Colic lymph node (tissue), 1 donor: Measurements from ENCODE around the genes GPX7, COA7 and TCEANC2.

DNA sequence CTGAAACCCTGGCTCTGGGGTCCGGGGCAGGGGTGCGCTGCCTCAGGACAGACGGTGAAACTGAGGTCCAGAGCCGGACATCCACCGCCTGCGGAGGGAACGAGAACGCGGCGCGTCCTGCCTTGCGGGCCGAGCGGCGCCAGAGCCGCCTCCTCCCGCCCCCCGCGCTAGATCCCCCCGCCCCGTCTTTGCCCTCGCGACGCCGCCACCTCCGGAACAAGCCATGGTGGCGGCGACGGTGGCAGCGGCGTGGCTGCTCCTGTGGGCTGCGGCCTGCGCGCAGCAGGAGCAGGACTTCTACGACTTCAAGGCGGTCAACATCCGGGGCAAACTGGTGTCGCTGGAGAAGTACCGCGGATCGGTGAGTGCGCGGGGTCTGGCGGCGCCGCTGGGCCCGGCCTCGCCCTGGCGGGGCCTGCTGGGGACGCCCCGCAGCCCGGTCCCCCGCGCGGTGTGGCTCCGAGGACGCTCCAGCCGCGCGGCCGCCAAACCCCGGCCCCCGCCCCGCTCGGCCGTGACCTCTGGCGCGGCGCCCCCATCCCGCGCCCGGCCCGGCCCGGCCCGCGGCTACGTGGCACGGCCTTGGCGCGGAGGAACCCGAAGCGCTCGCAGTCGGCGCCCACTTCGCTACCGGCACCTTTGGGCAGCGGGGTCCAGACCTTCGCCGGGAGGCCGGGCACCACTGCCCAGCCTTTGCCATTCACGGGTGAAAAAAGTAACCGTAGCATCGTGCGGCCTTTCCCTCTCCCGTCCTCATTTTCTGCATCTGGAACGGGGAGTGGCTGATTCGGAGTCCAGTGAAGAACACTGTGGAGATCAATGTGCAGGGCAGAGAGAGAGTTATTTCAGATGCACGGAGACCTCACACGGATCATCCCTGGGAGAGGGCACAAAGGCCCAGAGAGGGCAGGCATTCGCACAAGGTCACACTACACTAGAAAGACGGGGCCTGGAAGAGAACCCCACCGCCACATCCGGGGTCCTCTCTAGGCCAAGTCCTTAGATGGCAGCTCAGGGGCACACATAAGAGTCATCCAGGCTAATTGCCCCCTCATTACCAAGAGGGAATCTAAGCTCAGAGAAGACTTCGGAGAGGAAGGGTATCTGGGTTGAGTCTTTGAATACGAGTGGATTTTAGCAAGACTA is at the start of gene GPX7:
GPX7 (plus strand) TSS at position 185 of the 1,146 bp plus-strand sequence.
- PRO-cap, result bidirectional peak, plus-strand start at position 224 of the sequence, minus-strand start at position 333 of the sequence

GRCh38 chr1:52637478-52637961 is 4.6 kb downstream of the SHISAL2A start:
- PRO-cap, result bidirectional peak, plus-strand start at chr1:52637630, minus-strand start at chr1:52637570

DNA sequence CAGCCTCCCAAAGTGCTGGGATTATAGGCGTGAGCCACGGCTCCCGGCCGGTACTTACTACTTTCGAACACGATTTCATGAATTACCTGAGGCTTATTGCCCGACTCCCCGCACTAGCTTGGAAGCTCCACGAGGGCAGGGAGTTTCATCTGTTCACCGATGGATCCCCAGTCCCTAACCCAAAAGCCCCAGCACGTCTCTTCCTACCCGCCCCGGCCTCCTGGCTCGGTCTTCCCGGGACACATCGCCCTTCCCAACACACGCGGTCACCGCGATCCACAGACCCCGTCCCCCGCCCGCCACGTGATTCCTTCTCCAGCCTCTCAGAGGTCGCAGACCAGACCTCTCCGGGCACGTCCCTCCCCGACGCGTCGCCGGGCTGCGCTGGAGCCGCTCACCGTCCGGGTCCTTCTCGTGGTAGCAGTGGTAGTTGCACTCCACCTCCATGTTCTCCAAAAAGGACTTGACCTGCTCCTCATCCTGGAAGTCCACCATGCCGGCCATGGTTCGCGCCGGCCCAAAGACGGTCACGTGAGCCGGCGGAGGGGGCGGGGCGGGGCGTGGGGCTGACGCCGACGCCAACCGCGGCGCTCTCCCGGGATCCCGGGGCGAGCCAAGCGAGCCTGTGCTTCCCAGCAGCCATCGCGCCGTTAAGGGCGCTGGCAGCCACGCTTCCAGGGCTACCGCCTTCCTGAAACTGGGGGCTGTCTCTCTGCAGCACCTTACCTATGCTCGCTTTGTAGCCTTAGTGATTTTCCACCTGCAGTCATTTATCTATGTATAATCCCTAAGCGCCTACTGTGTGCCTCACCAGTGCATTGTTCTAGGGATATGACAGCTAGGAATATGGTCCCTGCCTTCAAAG is at the start of gene COA7:
COA7 (minus strand) TSS at position 525 of the 865 bp plus-strand sequence.
- PRO-cap, result bidirectional peak, plus-strand start at position 537 of the sequence, minus-strand start at position 504 of the sequence

DNA sequence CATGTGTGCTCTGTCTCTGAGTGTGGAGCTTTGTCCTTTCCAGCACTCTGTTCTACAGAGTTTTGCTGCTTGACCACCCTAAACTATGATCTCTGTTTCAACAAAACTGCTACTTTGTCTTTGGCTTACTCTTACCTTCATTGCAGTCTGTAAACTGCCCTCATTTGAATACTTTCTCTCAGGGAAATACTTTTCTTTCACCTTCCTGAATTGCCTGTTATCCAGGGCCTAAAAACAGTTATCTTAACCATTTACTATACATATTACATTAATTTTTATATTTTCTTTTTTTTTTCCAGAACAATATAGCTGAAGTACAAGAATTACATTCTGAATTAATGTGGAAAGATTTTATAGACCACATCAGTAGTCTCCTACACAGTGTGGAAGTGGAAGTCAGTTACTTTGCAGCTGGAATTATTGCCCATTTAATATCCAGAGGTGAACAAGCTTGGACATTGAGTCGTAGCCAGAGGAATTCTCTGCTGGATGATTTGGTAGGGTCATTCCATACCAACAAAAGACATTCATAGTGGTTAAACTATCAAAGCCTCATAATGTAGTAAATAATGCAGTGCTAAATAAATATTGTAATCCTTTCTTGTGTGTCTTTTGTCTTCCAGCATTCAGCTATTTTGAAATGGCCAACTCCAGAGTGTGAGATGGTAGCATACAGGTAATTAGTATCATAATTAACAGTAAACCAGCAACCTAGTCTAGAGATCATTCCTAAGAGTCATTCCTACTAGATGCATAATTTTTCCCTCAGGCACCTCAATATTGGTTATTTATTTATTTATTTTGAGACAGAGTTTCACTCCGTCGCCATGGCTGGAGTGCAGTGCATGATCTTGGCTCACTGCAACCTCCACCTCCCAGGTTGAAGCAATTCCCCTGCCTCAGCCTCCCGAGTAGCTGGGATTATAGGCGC is 29.1 kb upstream of the ZYG11A start:
- PRO-cap, result no peak

GRCh38 chr1:53005663-53006311 is 56.2 kb upstream of the PODN start:
- PRO-cap, result no peak

GRCh38 chr1:53047027-53047321 is 15.0 kb upstream of the PODN start:
- PRO-cap, result no peak

DNA sequence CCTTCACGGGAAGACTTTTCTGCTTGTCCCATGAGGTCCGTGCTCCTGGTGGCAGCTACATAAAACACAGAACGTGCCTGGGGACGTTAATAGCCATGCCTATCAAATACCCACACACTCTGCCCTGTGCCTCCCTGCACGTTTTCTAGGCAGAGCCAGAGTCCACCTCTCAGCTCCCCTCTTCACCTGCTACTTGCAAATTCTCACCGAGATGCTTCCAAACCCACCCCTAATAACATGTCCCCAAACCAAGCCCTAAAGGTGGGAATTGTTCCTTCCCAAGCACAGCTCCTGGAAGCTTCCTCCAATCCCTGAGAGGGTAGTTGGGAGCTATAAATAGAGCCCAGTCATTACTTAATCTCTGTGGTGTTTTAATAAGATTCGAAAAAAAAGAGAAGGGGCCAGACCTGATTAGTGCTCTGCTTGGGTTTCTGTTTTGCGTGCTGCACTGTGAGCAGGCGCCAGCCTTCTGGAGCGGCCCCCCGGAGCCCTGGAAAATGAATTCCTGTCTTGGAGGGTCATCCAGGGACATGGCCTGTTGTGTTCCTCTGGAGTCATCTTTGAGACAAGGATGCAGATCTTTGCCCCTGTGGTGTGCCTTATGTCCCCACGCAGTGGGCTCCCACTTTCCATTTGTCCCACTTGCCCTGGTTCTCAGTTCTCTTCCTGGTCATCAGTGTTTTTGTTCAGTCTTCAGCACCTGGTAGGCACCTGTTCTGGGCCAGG is 33.3 kb downstream of the SLC1A7 start:
- PRO-cap, result no peak

GRCh38 chr1:53110275-53110924 is 32.0 kb downstream of the SLC1A7 start:
- PRO-cap, result no peak

DNA sequence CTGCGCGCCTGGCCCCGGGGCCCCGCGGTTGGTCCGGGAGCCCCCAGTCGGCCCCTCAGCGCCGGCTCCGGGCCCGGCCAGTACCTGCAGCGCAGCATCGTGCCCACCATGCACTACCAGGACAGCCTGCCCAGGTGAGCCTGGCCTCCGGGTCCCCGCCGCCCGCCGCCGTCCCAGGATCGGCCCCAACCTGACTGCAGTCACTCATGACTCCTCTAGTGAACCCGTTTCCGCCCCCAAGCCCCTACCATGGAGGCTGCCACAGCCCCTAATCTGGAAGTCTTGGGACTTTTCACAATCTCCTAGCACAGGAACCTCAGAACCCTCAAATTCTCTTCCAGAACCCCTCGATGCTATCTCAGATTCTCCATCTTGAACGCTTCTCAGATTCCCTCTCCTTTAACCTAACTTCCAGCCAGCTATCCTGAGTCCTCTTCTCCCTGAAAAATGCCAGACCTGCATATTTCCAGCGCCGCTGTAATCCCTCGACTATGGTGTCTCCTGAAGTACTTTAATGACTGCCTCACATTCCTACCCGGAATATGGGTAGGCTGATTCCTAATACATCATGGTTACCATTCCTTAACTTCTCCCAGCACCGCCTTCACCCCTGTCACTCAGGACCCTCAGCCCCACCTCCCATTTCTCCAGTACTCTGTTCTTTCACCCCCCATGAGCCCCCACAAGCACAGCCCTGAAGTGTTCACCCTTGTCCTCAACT is 498 bp downstream of the CPT2 start:
- PRO-cap, result unidirectional peak, minus-strand start at position 189 of the sequence

DNA sequence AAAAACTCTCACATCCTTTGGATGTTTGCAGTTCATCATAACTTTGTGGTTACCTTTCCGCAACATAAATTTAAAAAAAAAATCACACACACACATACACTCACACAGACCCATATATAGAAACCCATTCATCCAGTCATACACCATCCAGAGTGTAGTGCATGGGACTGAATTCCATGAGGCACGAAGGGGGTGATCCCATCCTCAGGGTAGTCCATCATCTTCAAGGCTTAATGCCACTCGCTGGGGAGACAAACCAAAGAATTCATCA is 8.4 kb upstream of the MAGOH start:
- PRO-cap, result no peak

- PRO-cap, result no peak
Measured at GRCh38 chr1:53286367-53286915, 41.4 kb downstream of the LRP8 start.

- PRO-cap, result no peak
Measured at GRCh38 chr1:53324341-53325247, 3.3 kb downstream of the LRP8 start.

GRCh38 chr1:53439303-53439810 is 19.8 kb upstream of the DMRTB1 start:
- PRO-cap, result no peak

DNA sequence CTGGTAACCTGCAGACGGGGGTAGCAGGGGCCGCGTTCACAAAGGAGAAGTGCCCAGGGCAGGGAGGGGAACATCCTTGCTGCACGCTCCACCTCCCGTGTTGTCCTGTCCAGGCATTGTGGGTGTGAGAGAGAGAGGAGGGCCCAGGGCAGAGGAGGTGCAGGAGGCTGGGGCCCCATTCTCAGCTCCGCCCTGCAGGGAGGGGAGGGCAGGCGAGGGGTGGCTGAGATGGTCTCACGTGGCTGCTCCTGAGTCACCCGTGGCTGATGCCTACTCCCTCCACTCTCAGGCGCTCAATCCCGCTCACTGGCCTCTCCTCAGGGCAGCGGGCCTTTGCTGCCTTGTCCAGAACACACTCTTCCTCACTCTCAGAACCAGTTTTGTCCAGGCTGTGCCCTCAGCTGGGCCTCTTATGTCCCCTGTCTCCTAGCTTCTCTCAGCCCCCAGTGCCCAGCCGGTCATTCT is 50.1 kb downstream of the DMRTB1 start:
- PRO-cap, result no peak

DNA sequence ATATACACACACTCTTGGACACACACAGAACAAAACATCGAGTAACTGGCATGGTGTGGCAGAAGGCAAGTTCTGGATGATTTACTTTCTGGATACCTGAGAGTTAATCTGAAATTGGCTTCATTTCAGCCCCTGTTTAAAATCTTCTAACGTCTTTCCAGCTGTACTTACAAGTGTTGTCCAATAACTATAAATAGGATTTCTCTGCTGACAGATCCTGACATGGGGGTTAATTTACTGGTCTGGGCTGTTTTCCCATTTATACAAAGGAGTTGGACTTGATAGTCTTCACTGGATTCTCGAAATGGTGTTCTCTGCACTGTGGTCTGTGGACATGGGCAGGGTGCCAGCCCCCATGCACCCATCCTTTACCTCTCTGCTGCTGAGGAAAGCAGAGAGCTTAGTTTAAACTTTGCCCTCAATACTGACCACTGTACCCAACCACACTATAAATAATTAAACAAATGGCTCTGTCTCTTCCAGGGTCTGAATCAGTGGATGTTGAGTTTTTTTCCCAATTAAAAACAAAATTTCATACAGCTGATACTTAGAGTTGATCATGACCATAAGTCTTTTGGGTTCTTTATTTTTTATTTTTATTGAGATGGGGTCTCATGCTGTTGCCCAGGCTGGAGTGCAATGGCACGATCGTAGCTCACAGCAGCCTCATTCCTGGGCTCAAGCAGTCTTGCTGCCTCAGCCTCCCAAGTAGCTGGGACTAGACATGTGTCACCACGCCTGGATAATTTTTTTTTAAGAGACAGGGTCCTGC is 5.3 kb downstream of the DIO1 start:
- PRO-cap, result no peak

DNA sequence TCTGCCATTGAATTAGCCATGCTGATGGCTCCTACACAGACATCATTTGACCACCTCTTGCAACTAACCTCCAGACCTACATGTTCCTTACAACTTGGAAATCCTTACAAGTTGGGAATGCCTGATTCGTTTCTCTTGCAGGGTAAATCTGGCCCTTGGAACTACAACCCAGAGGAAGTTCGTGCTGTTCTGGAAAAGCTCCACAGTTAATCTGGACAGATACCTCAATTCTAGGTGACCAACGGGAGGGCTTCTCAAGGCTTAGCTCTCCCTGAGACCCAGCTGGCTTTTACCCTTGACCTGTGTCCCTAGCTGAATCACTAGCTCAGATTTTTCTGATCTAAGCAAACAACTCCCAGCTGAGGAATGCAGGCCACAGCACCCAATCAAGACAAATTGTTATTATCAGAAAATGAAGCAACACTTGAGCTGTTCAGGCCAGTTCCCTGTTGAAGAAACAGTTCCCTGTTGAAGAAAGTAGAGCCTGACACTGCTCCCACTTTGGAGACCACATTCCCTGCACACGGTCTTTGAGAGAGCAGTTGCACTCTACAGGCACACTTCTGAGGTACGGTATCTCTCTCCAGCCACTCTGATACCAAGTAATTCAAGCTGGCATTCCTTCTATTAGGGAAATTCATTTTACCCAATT is 15.9 kb downstream of the DIO1 start:
- PRO-cap, result no peak

GRCh38 chr1:54053054-54054281 is at the start of gene TCEANC2:
Gene TCEANC2, plus strand, starts transcription at chr1:54053608.
- PRO-cap, result bidirectional peak, plus-strand start at chr1:54053332, minus-strand start at chr1:54053201; bidirectional peak, plus-strand start at chr1:54053683, minus-strand start at chr1:54053421

DNA sequence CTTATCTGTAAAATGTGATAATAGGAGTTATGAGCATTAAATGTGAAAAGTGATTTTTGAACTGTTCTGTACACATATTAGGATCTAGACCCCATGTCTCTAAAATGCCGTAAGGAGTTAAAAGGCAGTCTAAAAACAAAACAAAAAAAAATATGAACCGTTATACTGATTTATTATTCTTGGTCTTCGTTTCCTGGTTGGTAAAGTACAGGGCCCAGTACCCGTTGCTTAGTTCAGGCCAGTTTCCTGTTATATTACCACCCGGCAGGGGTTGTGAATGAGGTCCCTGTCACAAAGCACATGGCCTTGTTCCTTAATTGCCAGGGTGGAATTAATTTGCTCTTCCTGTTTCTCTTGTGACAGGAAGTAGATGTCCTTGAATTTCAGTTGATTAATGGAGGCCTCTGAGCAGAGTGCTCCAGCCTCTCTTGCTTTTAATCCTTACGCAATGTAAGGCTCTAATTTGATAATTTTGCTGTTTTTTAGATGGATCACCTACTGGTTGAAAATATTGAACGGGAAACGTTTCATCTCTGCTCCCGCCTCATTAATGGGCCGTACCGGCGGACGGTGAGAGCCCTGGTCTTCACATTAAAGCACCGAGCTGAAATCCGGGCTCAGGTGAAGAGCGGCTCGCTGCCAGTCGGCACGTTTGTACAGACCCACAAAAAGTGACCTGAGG is 42.5 kb downstream of the TCEANC2 start:
- PRO-cap, result no peak

GRCh38 chr1:54124492-54124981 is 28.3 kb downstream of the CDCP2 start:
- PRO-cap, result no peak

- PRO-cap, result no peak
Measured at GRCh38 chr1:54153766-54154237, 1.0 kb upstream of the CDCP2 start.